ENCODE data around the gene NECTIN3.

GRCh38 chr3:107523432-107524478 is 993 bp downstream of the BBX start:
- RRBS, 2 experiments, result 1% methylated on average over 31 of the region's 56 CpGs

GRCh38 chr3:108406846-108407364 is 103.5 kb downstream of the MYH15 start:
- RRBS, 2 experiments, result no CpG with 5 or more reads among the region's 5 CpGs

DNA sequence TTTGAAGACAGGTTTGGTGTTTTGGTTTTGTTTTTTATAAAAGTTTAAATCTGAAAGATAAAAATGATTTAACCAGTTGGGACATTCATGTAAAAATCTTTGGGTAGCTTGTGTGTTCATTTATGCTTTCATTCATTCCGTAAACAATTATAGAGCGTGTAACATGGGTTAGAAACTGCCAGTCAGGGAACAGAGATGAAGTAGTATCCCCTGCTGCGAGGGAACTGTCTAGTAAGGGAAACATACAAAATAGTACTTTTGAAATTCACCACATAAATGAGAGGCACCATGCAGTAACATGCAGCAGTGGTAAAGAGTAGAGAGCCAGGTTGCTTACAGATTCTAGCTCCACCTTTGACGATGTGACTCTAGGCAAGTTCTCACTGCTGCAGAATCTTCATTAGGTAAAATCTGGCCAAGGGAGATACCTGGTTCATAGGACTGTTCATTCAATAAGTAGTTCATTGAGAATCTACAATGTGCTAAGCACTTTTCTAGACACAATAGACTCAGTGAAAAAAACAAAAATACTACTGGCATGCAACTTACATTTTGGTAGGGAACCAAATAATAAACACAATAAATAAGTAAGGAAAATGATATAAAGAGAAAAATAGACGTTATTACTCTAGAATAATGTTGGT is 1.0 kb downstream of the DZIP3 start:
- RRBS, 2 experiments, result no CpG with 5 or more reads among the region's 5 CpGs

DNA sequence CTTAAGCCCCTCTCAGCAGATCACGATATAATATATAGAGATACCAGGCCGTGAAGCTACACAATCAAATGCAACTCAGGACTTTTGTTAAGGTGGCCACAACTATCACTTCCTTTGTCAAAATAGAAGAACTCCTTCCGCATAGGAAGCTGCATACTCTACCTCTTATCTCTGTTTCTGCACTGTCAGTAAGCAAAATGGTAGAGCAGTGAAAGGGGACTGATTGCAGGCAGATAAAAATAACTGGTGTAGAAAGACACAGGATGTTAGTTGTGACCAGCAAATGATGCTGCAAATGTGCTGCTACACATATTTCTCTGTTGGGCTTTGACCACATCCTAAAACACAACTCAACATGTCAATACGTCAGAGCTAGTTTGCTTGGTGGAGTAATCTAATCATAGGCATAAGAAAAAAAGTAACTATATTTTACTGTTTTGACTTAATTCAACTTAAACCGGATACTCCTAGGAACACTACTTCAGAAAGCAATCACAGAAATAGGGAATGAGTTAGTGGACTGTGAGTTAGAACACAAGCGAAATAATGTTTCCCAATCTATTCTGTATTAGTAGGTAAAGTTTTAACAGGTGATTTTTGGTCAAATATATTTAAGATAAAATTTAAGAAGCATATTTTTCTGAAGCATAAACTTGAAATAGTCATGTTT is 16.2 kb upstream of the TRAT1 start:
- RRBS, 2 experiments, result no CpG with 5 or more reads among the region's 6 CpGs

DNA sequence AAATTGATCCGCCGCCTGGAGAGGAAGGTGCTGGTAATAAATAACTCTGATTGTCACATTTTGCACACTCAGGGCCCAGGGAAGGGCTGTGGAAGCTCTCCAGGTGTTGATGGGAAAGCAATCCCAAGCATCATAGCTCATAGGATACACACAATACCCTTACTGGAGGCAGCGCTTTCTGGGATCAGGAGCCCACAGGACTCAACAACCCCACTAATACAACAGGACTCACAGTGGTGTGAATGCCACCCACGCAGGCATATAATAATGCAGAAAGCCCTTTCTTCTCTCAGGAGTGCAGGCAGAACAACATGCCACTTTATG is 52.5 kb downstream of the C3orf85 start:
- RRBS, 2 experiments, result no CpG with 5 or more reads among the region's 4 CpGs

DNA sequence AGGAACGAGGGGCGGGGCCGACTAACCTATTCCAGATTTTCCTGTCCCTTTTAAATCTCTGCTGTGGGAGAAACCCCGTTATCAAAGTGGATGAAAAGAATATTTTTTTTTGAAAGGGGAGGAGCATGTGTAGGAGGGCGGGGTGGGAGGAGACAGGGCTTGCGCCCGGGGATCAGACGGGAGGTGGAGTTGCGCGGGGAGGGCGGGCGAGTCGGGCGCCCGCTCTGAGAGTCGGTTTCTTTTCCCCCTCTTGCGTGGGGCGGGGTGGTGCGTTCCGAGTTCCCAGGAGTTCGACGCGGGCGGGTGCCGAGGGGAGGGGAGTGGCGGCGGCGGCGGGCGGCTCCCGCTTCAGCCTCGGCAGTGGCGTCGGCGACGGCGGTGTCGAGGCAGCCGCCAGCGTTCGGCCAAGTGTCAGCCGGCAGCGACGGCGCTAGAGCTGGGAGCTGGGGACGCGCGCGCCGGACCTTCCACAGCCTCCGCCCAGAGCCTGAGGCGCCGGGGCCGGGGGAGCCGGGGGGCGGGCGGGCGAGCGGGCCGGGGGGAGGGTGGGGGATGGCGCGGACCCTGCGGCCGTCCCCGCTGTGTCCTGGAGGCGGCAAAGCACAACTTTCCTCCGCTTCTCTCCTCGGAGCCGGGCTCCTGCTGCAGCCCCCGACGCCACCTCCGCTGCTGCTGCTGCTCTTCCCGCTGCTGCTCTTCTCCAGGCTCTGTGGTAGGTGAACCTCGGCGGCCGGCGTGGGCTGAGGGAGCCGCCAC is at the start of gene NECTIN3:
TSS of gene NECTIN3 (plus strand) at position 351 of the 756 bp plus-strand sequence.
- RRBS, 2 experiments, result under 1 to 2% methylated on average over 23 to 24 of the region's 78 CpGs

- RRBS, 2 experiments, result no CpG with 5 or more reads among the region's 2 CpGs
Measured at GRCh38 chr3:111520463-111520777, 21.6 kb upstream of the CD96 start.

GRCh38 chr3:111732267-111732747 is 57.8 kb downstream of the PLCXD2 start:
- RRBS, 2 experiments, result no CpG with 5 or more reads among the region's 3 CpGs

GRCh38 chr3:111733791-111733990 is 59.2 kb downstream of the PLCXD2 start:
- RRBS, 2 experiments, result no CpG with 5 or more reads among the region's 1 CpG

- RRBS, 2 experiments, result no CpG with 5 or more reads among the region's 6 CpGs
Measured at GRCh38 chr3:111761214-111762084, 87.0 kb downstream of the PLCXD2 start.

DNA sequence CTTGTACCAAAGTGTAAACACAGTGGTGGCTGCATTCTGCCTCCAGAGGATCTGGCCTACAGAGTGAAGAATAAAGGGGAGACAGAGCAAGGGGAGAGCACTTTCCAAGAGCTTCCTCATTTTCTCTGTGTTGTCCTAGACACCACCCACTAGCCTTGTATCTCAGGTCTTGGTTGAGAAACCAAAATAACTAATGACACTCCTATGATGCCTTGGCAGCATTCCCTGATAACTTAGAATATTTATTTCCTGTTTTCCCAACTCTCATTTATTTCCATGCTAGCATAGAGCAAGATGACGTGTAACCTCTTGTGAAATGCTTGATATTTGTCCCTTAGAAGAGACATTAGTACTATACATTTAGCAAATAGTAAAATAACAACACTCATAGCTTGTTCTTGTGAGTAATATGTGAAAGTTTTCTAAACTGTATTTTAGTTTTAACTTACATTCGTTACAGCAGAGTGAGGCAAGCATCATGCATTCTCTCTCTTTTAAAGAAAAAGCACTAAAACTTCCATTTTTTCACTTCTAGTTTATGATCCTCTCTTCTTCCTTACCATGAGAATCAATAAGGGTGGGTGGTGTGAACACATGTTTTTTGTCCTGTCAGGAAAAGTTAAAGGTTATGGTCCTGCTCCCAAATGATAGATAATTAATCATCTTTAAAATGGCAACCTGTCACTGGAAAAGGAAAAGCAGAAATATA is 56.7 kb upstream of the PHLDB2 start:
- RRBS, 2 experiments, result no CpG with 5 or more reads among the region's 2 CpGs

DNA sequence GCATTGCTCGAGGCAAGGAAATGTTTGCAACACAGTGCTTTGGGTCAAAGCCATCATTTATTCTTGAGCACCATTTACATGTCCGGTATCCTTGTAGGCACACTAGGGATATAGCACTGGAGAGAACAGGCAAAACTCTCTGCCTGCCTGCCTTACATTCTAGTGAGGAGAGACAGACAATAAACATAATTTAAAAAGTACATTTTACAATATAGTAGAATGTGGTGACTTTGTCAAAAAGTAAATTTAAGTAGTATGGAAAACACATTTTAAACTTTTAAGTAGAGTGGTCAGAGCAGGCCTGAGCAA is 2.4 kb upstream of the PHLDB2 start:
- RRBS, 2 experiments, result no CpG with 5 or more reads among the region's 2 CpGs

DNA sequence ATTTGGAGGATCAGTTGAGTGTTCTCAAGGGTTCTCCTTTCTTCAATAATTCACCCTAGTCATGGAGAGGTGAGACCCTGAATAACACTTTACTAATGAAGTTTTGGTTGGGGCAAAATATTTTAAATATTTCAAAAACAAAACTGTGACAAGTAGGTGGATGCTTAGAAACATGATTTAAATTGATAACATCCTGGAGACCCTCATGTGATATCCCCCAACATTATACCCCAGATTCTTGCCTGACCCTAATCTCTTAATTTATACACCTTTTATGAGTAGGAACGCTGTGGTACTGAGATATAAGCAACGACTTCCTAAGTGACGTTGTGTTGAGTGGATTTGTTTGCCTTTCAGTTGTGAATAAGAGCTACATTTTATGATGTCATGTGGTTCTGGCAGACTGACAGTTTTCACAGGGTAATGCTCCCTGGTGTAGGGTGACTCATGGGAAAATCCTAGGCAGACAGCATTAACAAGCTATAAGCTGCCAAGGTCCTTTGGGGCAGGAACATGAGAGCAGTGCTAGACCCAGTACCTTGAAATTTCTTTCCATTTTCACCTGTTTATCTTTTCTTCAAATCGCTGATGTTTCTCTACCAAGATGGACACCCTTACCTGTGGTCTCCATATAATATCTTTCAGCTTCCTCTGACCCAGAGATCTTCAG is 11.1 kb downstream of the C3orf52 start:
- RRBS, 2 experiments, result no CpG with 5 or more reads among the region's 4 CpGs

DNA sequence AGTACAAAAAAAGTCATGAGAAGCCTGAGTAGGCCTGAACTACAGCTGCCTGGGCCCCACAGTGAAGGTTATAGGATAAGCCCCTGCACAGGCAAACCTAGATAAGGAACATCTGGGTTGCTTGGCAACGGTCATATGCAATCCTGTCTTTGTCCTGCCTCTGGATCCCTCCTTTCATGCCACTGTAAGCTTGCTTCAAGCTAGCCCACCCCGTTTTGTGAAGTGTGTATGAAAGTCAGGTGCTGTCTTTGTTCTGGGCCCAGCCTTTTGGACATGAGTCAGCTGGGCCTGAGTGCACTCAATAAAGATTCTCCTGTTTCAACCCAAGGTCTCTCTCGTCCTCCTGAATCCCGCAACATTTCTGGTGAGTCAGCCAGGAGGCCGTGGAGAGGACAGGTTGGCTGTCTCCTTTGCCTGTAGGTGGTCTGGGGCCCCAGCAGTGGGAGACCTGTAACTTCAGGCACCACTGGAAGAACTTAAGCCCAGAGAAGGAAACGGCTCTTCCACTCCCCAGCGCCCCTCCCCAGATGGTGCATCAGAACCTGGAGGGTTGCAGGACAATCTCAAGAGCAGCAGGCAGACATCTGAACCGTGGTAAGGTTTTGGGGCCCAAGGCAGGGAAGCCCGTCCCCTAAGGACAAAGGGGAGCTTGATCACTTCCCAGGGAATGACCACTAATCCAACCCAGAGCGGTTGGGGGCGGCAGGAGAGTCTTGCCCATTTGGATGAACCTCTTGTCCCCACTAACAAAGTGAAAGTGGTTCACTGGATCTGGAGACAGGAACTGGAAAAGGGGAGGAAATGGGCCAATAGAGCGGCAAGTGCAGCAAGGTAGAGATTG is 8.3 kb upstream of the SLC9C1 start:
- RRBS, 2 experiments, result no CpG with 5 or more reads among the region's 12 CpGs

DNA sequence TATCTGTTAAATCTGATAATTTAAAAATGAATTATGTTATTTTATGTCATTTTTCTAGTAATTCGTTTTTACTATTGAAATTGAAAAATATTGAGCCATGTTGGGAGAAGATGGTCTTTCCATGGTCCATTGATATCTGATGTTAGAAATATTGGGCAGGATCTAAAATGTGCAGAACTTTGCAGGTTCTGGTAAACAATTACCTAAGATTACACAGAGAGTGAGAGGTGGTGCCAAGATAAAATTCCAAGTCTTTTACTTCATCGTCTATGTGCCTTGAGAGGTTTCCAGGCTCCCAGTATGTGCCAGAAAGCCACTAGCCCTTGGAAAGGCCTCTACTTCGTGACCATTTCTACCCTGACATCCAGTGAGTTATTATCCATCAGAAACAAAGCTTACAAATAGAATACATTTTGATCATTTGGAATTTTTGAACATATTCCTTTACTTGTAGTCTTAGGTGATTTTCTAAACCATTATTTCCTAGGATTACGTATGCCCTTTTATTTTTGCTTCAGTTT is 27.6 kb downstream of the CD200 start:
- RRBS, 2 experiments, result no CpG with 5 or more reads among the region's 4 CpGs

DNA sequence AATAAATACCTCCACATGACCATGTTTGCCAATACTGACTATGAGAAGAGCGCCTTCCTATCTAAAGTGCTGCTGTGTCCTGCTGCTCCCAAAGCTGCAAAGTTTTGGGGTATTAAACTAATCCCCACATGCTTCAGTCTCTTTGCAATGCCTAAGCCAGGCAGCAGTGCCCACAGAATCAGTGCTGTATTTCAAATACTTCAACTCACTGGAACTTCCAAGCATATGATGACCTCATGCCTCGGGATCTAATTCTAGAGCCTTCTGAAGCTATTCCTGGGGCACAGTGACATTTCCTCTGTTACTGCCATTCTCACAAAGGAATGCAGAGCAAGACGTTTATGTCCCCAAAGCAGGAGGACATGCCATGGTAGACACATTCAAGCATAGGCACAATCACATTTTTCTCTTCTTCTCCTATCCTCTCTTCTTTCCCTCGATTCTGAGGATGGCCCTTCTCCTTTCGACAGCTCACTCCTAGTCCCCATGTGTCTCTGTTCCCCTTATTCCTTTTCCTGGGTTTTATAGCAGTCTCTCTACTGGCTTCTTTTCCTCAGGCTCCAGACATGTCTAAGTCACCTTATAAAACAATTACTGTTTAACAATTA is 78.5 kb downstream of the CD200 start:
- RRBS, 2 experiments, result no CpG with 5 or more reads among the region's 5 CpGs

DNA sequence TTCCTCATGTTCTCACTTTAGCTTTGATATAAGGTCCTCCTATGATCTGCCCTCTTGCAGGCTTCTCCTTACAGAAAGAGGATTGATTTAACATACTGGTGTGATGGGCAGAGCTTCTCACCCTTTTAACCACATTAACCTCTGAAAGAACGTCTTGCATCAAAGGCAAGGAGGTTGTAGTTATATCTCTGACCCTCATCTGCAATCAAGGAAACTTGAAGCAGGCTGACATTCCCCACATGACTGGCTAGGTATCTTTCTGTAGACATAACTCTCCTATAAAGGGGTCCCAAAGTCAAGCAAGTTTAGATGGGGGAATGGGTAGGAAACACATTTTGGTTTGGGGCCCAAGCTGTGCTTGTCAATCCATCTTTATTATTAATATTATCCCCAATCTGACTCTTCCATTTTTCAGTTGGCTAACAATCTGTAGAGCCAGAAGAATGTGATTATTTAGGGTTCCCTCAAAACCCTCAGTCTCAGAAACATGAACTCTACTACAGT is 39.4 kb downstream of the BTLA start:
- RRBS, 2 experiments, result no CpG with 5 or more reads among the region's 1 CpG

GRCh38 chr3:112464168-112464649 is 35.1 kb downstream of the BTLA start:
- RRBS, 2 experiments, result no CpG with 5 or more reads among the region's 2 CpGs

DNA sequence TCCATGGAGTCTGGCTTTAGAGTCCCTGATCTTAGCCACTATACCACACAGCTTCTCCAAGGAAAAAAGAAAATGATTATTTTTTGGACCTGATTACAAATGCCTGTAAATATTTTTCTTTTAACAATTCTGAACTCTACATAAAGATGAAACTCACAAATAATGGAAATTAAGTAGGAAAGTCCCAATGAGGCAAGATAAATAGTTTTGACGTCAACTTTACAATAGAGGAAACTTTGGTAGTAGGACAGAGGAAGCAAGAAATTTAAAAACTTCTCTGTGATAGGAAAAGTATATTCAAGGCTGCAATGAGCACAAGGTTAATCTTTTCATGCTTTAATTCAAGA is 4.1 kb downstream of the BTLA start:
- RRBS, 2 experiments, result no CpG with 5 or more reads among the region's 1 CpG

- RRBS, 2 experiments, result no CpG with 5 or more reads among the region's 11 CpGs
Measured at GRCh38 chr3:112605461-112605913, 35.5 kb downstream of the CCDC80 start.